Calu3 (cell line): ENCODE measurements around the genes SENP1 and LALBA.

GRCh38 chr12:46620060-46620689 lies 205.6 kb downstream of the SLC38A4 start:
- PRO-cap: no peak

GRCh38 chr12:46664767-46665329 lies 160.9 kb downstream of the SLC38A4 start:
- PRO-cap: no peak

DNA sequence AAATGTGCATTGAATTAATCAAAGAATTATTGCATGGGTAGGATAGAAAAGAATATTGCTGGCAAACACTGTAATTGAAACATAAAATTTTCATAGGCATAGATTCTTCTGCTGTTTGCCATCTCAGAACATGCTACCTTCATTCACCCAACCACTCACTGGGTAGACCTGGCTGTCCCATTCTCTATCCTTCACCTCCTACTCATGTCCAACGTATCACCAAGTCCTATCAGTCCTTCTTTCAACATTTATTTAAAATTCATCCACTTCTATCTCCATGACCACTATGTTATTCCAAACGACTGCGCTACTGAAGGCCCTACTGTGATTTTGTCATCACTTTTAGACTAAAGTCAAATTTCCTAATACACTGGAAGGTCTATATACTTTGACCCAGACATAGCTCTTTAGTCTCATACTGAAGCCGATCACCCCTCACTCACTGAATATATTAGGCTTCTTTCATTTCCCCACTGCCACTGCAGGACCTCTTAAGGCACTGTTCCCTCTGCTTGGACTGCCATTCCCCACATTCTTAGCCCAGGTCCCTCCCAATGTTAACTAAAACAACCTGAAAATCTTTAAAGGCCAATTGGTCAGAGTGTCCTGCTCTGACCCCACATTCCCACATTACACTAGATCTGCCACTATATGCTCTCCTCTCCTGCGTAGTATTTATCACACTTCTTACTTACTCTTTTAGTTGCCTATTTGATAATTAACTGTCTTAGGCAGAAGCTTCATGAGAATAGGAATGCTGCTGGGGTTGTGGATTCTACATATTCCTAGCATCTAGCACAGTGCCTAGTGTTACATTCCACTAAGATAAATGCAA lies 25.6 kb downstream of the SLC38A4 start:
- PRO-cap: no peak

DNA sequence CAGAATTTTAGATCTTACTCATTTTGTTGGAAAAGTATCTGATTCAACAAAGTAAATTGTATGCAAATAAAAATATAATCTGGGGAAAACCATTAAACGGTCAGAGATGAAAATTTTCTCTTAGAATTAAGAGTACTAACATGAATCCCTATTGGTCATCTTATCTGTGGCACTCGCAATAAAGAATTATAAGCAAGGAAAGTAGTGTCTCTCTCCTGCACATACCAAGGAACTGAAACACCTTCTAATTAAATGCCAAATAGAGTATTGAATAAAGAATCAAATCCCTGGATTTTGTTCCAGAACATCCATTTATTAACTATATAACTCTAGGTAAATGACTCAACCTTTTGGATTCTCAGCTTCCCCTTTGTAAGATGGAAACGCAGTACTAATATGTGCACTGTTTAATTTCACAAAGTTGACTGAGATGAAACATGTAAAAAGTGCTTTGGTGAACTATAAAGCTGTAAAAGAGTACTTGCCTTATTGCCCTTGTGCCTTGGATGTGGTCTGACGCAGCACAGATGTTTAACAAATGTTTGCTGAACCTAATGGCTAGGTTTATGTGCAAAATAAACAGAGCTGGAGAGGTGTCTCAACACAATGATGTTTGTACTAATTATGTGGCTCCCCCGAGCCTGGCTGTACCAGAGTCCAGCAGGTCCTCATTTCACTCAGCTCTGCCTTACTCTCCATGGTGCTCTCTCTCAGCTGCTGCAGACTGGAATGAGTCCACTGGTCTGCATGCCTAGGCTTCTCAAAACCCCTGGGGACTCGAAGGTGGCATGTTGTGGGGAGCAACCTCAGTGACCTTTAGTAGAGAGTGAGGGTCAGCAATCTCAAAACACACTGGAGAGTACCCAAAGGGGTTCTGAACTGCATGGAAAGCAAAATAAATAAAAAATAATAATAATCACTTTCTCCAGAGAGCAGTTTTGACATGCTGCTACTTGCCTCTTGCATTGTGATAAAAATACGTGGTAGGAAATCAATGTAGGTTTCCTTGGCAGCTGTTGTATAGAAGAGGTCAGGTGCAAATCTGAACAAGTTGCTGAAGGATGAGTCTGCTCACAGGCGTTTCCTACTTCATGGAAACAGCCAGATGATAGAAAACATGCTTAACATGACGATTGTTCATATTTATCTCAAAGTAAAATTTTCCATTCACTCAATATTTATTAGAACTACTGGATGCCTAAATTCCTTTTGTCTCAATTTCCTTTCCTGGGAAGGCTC lies 8.3 kb upstream of the AMIGO2 start:
- PRO-cap: no peak

DNA sequence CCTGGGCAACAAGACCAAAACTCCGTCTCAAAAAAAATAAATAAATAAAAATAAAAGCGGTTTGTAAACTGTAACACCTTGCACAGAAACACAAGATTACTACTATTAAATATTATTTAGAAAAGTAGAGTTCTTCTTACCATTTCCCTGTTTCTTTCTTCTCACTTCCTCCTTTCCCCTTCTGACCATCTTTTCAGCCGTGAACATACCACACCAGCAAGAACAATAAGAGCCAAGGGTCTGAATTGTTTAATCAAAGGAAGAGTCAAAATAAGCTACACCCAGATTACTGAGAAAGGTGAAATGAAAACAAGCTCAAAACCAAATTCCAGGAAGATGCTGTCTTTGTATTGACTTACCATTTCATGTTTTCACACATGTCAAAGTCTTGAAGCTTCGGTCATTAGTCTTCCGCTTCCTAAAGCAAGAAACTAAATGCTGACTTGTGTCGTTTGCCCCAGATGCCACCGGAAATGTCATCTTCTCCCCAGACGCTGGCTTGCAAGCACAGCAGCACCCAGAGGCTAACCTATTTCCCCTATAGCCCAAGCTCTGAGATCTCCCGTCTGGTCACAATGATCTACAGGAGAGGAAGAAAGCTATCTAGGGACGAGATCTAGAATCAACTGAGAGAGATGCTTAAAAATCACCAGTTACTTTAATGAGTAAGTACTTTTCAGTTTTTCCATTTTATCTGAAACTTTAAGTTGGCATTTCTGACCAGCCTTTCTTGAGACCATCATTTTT lies 136.4 kb upstream of the AMIGO2 start:
- PRO-cap: no peak

DNA sequence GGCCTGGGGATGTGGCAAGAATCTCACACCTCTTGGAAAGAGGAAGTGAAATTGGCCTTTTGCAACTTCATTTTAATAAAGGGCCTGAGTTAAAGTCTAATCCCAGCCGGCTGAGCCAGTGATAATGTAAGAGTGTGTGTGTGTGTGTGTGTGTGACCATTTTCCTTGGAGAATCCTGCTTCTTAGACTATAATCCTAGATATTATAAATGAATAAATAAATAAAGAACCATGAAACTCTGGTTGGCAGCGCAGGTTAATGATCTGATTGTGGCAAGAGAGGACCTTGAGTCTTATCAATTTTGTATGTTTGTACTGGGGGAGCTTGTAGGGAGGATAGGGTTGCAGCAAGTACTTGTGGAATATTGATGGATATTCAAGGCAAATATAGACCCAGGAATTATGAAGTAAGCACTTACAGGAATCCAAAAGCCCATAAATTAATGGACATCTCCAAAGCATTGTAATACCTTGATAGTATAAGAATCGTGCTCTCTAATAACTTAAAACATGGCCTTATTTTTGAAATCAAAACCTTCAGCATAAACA lies 233.2 kb upstream of the AMIGO2 start:
- PRO-cap: no peak

- PRO-cap: no peak
Measured at GRCh38 chr12:47378871-47379188, 299.1 kb upstream of the AMIGO2 start.

- PRO-cap: no peak
Measured at GRCh38 chr12:47744324-47745347, 14.0 kb downstream of the RAPGEF3 start.

DNA sequence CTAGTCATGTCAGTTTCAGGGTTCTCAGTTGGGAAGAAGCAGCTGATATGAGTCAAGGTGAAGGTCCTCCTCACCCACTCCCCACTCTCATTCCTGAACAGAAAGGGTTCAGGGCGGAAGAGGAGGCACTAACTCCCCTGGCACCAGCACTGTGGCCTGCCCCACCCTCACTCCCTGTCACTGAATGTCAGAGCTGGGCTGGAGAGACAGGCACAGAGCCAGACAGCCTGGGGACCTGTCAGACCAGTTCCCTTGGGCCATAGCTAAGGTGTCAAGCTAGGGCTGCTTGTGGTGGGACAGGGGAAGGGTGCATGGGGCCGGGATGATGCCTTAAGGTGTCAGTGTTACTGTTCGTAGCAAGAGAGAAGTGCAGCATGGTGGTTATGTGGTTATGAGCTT lies 3.9 kb downstream of the RAPGEF3 start:
- PRO-cap: no peak

DNA sequence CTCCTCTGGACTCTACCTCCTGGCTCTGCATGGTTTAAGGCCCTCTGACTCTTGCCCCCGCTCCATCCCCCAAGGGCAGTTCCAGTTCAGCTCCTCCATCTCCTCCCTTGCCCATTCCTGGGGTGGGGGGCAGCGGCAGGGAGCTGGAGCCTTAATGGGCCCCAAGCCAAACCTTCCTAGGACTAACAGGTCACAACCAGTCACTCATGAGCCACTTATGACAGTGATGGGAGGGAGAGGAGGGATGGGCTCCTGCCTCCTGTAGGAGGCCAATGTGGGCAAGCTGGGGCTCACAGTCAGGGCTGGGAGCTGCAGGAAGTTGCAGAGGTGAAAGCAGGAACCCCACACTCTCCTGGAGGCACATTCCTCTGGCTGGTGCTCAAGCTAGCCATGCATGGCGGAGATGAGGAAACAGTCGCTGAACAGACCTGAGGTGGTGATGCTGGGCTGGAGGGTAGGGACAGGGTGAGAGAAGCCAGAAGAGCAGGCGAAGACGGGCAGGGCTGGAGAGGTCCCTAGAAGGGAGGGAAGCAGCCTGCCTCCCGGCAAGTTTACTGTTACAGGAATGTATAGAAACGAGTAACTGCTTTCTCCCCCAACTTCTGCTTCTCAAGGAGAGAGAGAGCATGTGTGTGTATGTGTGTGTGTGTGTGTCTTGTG lies 5.0 kb upstream of the RAPGEF3 start:
- PRO-cap: no peak

DNA sequence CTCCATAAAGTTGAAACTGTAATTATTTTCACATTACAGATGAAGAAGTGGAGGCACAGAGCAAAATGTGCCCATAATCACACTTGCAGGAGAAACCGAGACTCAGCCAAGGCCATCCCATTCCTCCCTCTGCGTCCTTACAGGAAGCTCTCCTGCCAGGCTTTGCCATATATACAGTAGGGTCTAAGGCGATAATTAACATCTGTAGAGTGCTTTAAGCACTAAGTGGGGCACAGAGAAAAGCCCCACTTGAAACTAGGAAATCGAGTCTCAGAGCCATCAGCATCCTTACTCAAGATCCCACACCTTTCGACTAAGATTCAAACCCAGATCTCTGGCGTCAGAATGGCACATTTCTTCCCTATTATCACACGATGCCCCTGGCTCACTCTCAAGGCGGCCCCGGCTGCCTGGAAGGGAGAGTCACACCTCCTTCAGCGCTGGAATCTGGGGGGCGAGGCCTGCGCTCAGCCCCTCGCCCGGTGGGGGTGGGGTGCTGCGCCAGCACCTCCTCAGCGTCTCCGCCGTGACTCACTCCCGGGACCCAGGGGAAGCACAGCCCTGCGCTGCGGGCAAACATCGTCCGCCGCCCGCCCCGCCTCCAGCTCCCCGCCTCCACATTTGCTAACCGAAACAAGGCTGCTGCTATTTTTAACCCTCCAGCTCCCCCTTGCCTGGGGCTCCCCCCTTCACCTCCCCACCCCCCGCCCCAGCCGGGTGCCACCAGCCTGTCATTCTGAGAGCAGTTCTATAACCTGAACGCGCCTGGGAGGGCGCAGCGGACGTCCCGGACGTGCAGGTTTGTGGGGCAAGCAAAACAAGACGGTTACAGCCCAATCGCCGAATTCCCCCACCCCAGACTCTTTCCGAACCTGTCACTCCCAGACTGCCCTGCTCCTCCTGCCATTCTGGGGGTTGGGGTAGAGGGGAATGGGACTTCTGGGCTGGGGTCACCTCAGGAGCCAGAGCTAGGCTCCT lies 6.9 kb downstream of the HDAC7 start:
- PRO-cap: bidirectional peak, plus-strand start at position 534 of the sequence, minus-strand start at position 533 of the sequence

GRCh38 chr12:47825026-47825843 lies 5.5 kb upstream of the HDAC7 start:
- PRO-cap: no peak

DNA sequence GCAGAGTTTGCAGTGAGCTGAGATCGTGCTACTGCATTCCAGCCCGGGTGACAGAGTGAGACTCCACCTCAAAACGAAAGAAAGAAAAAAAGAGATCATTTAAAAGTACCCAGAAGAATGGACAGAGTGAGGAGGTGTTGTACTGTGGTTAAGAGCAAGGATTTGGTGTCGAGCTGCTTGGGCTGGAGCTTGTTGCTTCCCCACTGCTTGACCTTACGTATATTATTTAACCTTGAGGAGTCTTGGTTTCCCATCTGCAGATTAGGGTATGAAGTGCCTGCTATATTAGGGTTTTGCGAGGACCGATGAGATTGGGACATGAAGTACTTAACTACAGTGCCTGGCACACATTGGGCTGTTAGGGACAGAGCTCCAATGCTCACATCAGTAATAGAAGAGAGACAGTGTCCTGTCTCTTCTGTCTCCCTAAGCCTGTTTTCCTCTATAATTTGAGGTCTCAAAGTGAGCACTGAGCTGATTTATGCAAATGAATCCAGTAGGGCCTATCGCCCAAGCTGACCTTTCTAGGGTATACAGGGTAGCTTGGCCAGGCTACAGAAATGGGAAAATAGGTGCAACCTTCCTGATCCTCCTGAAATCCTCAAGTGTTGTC lies 8.5 kb upstream of the HDAC7 start:
- PRO-cap: no peak

DNA sequence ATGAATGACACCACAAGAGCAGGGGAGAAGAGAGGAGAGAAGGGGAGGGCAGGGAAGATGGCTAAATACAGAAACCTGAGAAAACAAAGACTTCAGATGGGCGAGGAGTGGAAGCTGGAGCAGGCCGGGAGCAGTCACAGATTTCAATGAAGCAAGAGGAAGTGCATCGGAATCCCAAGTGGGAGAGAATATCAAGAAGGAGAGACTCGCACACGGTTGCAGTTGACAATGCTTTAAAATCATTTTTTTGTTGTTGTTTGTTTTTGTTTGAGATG lies 11.0 kb upstream of the HDAC7 start:
- PRO-cap: no peak

DNA sequence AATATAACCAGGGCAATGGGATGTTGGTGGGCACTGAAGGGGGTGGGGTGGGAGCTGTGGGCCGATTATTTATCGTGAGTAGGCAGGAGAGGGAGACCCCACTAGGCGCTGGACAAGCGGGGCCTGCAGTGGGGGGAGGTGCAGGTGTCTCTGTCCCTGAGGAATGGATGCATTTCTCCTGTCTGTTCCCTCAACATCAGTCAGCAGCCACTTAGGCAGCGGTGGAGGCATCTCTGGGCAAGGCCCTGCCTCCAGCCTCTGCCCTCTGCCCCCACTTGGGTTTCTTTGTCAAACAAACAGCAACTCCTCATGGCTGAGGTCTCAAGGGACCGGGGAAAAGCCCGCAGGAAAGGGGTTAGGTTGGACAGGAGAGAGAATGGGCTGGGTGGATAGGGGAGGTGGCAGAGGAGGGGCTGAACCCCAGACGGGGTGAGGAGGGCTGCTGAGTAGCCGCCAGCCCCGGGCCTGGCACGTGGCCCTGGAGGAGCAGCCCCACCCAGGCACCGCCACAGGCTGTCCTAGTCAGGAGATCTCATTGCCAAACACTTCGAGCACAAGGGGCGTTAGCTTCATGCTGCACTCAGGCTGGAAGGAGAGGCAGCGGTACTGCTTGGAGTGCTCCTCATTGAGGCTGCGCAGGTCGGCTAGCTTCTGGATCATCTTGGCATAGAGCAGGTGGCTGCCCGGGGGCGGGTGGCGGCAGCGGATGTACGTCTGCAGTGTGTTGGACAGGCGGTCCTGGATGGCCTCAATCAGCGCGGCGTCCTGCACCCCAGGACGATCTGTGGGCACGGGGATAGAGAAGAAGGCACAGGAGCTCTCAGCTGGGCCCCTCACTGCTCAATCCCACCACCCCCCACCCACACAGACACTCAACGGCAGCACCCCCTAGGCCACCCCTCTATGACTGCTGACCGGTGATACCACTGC lies 24.8 kb upstream of the HDAC7 start:
- PRO-cap: no peak

DNA sequence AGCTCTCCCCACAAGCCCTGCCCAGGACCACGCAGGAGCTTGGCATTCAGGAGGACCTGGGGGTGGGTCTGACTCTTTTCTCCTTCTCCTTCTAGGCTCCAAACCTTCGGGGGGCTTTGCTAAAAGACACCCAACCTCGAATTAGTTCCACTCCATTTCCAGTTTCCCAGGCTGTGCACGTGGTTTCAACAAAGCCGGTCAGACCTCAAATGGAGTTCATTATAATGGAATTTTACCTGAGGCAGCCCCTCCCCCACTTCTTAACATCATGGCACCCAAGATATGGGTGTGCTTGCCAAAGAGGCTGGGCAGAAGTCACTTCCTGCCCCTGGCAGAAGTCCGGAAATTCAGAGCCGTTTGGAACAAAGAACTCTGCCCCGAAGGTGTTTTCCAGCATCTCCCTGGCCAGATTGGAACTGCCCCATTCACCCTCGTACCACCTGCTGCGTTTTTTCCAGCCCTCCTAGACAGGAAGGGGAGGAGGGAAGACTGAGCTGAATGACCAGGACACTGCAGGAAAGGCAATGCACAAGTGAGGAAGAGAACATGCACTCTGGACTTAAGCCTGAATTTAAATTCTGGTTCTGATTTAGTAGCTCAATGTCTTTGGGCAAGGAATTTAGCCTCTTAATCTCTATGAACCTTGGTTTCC lies 8.2 kb downstream of the VDR start:
- PRO-cap: unidirectional peak, plus-strand start at position 334 of the sequence

- PRO-cap: no peak
Measured at GRCh38 chr12:47903153-47903565, 1.6 kb downstream of the VDR start.

DNA sequence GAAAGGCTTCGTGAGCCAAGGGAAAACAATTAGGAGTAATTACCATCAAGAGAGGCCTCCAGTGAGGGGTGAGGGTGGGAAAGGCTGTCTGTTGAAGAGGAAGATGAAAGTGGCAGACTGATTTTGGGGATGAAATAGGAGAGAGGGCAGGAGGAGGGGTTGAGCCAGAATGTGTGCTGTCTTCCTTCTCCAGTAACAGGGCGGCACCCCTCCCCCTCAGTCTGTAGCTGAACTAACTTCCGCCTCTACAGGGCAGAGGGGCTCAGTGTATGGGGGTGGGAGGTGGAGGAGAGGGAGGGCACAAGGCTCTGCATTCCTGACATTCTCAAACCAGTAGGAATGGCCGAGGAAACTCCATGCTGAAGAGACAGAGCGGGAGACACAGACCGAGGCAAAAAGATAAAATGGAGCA lies 33.1 kb upstream of the COL2A1 start:
- PRO-cap: no peak

DNA sequence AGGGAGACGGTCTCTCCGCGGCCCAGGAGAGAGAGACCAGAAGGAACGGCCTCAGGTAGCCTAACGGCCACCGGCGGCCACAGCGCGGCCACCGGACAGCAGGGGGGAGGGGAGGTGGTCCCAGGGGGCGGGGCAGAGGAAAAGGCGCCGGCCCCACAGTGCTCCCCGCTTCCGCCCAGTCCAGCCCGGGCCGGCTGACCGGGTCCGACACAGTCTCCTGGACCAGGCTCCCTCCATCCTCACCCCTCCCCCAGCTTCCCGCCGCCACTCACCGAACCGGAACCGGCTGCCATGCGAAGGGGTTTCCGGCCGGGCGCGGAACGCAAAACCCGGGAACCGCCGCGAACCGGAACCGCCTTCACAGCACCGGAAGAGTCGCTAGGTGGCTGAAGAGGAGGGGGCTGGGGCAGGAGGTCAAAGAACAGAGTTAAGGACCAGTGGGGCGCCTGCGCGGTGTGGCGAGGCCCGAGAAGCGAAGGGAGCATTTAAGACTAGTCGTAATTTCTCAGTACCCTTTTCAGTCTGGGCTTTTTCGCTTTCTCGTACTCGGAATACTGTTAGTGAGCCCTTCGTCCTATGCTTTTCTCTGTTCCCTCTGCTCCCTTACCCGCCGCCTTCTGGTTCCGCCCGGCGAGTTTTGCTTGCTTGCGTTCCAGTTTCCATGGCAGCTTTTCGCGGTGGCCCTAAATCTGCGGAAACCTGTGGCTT lies at the start of gene SENP1:
Gene SENP1 (minus strand): TSS at position 324 of the 708 bp plus-strand sequence.
- PRO-cap: bidirectional peak, plus-strand start at position 183 of the sequence, minus-strand start at position 81 of the sequence; bidirectional peak, plus-strand start at position 361 of the sequence, minus-strand start at position 241 of the sequence; bidirectional peak, plus-strand start at position 633 of the sequence, minus-strand start at position 553 of the sequence

GRCh38 chr12:48569901-48570345 lies at the start of gene LALBA:
Gene LALBA, minus strand, starts transcription at chr12:48570046.
- PRO-cap: no peak